ENCODE measurements around the genes RIMBP3B and ZNF280B.

DNA sequence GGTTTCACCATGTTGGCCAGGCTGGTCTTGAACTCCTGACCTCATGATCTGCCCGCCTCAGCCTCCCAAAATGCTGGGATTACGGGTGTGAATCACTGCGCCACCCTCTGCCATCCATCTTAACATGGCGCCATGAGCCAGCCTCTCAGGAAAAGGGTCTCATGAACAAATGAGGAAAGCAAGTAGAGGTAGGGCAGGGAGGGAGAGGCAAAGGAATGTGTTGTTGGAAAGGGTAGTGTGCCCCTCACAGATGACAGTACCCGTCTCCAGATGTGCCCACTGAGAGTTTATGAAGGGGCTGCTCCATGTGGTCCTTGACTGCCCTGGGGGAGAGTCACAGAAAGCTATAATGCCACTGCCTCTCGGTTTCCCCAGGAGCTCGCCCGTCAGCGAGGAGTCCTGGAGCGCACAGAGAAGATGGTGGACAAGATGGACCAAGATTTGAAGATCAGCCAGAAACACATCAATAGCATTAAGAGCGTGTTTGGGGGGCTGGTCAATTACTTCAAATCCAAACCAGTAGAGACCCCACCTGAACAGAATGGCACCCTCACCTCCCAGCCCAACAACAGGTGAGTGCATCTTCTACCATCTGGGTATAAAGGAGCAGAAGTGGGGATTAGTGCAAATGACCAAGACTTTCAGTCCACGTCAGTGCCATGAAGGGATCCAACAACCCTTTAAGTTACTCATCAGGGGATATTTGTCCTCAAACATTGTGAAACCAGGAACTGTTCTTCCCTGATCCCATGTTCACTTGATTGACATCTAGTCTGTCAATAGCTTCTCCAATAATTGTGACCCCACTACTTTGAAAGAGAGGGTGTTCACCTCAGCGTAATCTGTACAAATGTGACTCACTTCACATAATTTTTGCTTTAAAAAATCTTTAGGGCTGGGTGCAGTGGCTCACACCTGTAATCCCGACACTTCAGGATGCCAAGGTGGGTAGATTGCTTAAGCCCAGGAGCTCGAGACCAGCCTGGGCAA lies 11.4 kb downstream of the SNAP29 start:
- PRO-cap = no peak

DNA sequence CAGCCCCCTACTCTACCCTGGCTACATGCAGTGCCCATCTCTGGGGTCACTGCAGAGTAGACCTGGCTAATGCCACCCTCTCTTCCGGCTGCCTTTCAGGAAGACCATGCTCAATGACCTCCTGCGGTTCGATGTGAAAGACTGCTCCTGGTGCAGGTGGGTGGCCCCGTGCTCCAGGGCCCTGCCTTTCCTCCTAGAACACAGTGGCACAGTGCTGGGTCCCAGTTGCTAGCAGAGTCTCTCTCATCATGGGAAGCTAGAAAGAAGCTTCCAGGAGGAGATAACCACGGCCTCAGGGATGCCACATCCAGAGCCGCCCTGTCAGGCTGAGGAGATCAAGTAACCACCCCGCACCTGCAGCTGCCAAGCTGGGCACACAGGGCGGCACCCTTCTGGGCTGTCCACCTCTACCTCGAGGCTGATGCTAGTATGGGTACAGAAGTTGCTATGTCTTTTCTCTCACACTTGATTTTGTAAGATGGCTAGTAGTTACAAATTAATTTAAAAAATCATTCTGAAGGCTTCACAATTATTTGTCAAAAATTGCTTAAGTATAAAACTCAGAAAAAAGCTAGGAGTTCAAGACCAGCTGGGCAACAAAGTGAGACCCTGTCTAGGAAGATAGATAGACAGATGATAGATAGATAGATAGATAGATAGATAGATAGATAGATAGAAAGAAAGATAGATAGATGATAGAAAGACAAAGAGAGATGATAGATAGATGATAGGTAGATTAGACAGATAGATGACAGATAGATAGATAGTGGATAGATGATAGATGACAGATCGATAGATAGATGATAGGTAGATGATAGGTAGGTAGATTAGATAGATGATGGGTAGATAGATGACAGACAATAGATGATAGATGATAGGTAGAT lies 3.9 kb downstream of the LZTR1 start:
- PRO-cap = no peak

GRCh38 chr22:20999964-21001070 lies 1.6 kb downstream of the THAP7 start:
- PRO-cap = no peak

DNA sequence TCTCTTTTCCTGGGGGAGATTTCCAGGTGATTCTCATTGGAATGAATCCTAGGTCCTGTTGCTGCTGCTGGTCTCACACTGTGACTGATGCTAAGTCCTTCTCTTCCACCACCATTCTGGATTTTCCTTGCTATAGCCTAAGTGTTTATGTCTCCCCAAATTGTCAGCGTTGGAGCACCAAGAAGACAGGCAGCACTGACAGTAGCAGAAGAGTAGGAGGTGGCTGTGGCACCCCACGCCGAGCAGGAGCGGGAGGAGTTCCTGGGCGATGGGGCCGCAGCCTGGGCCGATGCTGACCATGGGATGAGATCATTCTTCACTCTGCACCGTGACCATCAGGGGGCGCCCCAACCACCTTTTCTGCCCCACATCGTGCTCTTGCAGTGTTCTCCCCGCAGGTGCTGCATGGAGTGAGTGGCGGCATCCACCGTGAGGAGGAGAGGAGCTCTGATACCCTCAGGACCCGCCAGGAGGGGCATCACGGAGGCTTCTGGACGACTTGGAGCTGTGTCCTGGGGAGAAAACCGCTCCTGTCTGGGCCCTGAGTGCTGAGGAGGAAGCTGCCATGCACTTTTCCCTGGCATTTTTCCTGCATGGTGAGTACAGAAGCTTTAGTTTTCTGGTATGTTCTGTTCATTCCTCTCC lies 57.0 kb downstream of the LRRC74B start:
- PRO-cap = no peak

DNA sequence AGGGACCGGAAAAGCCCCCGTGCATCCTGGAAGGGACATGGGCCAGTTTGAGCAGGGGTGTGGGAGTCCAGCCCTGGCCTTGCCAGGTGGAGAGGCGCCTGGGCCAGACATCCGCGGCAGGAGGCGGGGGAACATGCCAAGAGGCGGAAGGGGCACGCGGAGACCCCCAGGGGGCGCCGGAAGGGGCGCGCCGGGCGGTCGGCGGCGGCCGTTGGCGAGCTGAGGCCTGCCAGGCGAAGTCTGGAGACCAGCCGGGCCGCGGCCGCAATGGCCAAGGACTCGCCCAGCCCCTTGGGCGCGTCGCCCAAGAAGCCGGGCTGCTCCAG lies at the start of gene RIMBP3B:
Gene RIMBP3B (plus strand): TSS at position 160 of the 326 bp plus-strand sequence.
- PRO-cap = no peak

DNA sequence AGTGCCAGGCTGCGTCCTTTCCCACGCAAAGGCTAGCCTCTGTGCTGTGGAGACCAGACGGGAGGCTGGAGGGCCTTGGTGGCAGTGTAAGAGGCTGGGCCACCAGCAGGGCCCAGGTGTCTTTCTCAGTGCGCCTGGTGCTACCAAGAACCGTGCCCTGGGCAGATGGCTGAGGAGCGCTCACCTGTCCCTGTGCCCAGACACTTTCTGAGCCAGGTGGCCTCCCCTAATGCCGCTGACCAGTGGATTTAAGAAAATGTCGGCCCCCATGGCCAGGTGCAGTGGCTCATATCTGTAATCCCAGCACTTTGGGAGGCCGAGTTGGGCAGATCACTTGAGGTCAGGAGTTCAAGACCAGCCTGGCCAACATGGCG lies 11.4 kb upstream of the TMEM191C start:
- PRO-cap = no peak

- PRO-cap = unidirectional peak, plus-strand start at chr22:21468260
These were observed 1.0 kb downstream of the TMEM191C start for GRCh38 chr22:21467890-21468951.

- PRO-cap = no peak
These were observed 9.3 kb downstream of the YDJC start for GRCh38 chr22:21620366-21621013.

GRCh38 chr22:21624813-21626033 lies 4.6 kb downstream of the YDJC start:
- PRO-cap = no peak

- PRO-cap = no peak
These were observed 3.5 kb downstream of the YDJC start for GRCh38 chr22:21626087-21626893.

DNA sequence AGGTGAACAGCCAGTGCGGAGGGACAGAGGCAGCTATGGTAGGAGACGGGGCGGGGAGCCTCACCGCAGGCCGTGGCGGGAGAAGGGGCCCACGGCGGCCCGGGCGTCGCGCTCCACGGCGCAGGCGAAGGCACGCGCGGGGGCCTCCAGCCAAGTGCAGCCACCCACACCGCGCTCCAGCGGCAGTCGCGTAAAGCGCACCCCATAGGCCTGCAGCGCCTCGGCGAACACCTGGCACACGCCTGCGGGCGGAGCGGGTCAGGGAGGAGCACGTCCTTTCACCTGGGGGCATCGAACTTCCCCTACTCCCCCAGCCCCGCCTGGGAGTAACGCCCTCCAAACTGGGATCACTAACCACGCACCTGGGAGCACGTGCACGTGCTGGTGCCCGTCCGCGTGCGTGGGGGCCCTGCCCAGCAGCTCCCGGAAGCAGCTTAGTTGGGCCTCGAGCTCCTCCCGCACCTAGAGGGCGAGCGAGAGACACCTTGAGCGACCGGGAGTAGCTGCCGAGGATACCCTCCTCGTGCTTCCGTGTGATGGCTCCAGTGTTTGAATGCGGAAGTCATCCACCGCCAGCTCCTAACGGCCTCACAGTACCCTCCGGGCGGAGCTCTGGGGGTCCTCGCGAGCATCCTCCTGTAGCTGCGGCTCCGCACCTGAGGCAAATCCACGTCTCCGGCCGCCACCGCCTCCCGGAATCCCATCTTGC lies 722 bp downstream of the YDJC start:
- PRO-cap = unidirectional peak, plus-strand start at position 499 of the sequence

GRCh38 chr22:21762244-21762847 lies 26.8 kb upstream of the YPEL1 start:
- PRO-cap = no peak

- PRO-cap = no peak
These were observed 28.5 kb upstream of the YPEL1 start for GRCh38 chr22:21764064-21764544.

DNA sequence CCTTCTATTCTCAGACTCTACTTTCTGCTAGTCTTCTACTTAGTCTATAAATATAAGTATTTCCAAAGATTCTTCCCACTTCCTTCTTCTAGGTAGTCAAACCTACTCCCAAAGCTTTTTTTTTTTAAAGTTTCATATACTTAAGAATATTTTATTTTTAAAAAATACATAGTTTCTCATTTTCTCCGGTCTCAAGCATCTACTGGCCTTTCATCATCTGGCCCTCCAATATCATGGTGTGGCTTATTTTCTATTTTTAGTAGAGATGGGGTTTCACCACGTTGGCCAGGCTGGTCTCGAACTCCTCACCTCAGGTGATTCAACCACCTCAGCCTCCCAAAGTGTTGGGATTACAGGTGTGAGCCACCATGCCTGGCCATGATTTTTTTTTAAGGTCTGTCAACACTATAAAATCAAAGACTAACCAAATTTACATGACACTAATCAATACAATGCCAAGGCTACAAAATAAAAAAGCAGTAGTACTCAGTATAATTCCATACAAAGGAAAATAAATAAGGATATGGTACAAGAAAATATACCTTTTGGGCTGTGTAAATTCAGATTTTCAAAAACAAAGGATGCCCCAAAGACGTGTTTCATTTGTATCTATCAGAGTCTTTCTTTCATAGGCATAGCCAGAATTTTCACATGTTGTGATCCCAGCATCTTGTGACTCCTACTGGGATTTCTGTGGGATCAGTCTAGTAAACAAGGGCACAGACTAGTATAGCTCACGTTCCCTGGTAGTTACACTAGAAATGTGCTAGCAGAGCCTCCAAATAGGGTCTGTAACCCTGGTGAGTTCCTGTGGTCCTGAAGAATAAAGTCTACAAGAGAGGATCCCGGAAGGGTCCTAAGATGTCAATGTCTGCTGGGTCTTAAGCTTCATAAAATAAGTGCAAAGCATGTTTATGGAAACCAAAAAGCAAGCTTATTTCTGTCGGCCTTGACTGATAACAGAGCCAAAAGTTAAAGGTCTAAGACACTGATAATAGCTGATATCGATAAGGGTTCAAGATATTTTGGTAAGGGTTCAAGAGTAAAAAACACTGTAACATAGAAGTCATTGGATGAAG lies 64.3 kb upstream of the YPEL1 start:
- PRO-cap = no peak

- PRO-cap = no peak
These were observed 43.2 kb upstream of the VPREB1 start for GRCh38 chr22:22201161-22202069.

GRCh38 chr22:22397161-22397762 lies 111.3 kb downstream of the ZNF280B start:
- PRO-cap = no peak

DNA sequence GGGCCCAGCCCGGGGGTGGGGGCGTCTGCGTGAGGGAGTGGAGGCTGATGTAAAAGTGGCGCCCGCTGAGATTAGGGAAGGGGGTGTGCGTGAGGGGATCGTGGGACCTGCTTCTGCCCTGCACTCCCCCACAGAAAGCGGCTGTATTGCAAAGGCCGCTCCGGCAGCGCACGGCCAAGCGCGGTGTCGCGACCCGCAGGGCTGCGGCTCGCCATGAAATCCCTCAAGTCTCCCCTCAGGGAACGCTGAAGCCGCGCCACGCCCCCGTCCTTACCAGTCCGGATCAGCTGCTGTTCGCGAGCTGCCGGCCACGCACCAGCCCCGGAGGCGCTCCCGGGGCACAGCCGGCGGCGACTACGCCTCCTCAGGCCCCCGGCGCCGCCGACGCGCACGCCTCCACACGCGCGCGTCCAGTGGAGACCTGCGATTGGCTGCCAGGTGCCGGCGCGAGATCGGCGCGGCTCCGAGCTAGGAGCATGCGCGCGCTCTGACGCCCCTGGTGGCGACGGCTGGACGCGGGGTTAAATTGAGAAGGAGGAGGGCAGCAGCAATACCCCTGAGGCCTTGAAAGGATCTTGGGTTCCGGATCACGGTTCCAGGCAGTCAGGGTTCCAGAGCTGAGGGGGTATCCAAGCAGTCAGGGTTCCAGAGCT lies at the start of gene ZNF280B:
Gene ZNF280B (minus strand): TSS at position 358 of the 653 bp plus-strand sequence.
- PRO-cap = no peak

DNA sequence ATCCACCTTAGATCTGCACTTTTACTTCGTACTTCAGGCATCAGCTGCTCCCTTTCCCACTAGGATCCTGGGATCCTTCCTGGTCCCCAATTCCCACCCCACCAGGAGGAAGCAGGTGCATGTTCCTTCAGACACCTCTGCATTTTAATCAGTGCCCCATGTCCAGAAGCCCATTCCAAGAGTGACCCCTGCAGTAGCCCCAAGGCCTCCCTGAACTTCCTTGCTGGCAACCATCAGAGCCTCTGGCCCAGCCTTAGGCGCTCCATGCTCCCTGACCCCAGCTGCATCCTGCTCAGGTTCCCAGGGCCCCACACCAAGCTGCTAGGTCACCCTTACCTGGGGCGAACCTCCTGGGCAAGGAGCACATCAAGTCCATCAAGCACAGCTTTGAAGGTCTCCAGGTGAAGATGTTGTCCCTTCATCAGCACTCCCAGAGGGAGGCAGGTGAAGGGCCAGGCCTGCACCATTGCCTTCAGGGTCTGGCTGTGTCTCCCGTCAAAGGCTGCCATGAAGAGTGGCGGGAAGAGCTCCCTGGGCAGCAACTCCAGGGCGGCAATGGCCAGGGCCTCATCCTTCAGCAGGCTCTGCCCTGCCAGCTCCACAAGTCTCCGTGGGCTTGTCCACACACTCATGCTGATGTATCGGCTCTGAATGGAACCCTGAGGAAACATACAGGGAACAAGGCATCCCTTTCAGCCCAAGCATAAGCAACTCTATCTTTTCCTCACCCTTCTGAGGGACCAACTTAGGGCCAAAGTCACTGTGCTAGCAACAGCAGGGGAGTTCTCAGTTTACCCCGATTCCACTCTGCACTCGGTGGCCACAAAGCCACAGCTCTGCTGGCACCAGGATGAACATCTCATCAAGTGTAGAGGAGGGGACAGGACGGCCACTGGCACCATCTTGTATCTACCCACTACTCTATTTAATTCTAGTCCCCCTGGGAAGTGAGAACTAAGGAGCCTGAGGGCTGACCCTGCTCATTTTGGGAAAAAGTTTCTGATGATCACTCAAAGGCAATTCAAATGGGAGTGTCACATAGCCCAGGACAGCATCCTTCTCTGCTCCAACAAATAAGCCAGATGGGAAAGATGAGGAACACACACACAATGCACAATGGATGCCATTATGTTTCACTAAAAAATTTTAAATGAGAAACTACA lies 8.3 kb downstream of the PRAME start:
- PRO-cap = no peak

GRCh38 chr22:22752725-22753419 lies 108.5 kb downstream of the GGTLC2 start:
- PRO-cap = no peak

DNA sequence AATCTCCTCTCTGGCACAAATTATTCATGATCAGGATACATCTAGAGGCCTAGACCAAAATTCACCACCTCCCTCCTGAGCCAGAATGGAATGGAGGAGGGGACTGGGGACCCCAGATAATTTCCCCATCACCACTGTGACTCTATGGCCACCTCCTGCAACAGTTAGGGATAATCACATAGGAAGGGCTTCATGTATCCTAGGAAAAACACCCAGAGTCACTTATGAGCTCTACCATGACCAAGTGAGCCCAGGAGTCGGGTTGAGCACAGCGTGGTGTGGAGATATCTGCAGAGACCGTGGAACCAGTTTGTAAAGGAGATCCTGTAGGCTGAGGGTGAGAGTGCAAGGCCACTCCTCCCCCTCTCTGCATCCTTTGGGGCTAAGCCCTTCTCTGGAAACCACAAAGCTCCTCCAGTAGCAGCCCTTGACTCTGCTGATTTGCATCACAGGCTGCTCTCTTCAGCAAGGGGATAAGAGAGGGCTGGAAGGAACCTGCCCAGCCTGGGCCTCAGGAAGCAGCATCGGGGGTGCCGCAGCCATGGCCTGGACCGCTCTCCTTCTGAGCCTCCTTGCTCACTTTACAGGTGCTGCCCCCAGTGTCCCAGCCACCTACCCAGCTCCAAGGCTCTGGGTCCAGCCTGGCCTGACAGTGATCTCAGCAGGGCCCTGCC lies 68.9 kb upstream of the IGLL5 start:
- PRO-cap = no peak

All from bile duct (tissue), 1 donor.